ENCODE measurements around the genes OBI1 and SPRY2.

GRCh38 chr13:78102300-78102575, 183.6 kb upstream of the EDNRB start:
- PRO-cap, 8 experiments: no peak in any of the 8 experiments

- PRO-cap, 8 experiments: no peak in any of the 8 experiments
These were observed 539 bp downstream of the POU4F1 start for GRCh38 chr13:78602732-78603294.

GRCh38 chr13:78658970-78659728, at the start of gene OBI1:
TSS of gene OBI1 (minus strand) at chr13:78659155.
- PRO-cap, 8 experiments: peak in 8 of 8 experiments; most common minus-strand start chr13:78659135 (in 7)

GRCh38 chr13:79334311-79335177, 71.5 kb downstream of the RBM26 start:
- PRO-cap, 8 experiments: no peak in any of the 8 experiments

DNA sequence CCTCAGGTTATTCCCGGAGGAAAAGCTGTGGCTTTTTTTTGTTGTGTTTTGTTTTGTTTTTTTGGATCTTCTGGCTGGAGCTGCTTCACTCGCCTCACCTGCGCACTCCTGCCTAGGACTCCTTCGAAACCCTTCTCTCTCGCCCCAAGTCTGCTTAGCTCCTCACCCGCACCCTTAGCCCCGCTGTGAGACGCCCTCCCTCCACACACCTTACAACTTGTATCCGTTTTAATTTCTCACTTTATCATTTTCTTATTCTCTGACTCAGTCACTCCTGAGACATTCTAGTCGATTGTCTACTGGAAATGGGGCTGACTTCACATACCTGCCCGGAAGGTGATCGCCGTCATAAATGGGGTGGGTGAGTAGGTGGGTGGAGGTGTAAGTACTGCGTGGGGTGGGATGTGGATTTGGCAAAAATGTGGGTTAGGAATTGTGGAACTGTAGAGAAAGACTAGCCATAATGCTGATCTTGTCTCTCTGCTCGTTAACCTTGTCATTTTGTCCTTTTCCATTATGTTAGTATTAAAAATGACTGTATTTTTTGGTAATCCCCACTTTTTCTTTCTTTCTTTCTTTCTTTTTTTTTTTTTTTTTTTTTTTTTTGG, 739 bp downstream of the NDFIP2 start:
- PRO-cap, 8 experiments: no peak in any of the 8 experiments

DNA sequence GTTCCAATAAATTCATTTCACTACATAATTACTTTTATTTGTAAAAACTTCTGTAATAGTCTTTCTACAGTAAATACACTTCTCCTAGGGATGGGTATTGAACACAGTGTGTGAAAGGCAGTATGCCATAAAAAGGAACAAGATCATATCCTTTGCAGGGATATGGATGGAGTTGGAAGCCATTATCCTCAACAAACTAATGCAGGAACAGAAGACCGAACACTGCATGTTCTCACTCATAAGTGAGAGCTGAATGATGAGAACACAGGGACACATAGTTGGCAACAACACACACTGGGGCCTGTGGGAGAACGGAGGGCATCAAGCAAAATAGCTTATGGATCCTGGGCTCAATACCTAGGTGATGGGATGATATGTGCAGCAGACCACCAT, 183.0 kb downstream of the NDFIP2 start:
- PRO-cap, 8 experiments: no peak in any of the 8 experiments

- PRO-cap, 8 experiments: no peak in any of the 8 experiments
These were observed 330.6 kb downstream of the SPRY2 start for GRCh38 chr13:80010188-80010818.

DNA sequence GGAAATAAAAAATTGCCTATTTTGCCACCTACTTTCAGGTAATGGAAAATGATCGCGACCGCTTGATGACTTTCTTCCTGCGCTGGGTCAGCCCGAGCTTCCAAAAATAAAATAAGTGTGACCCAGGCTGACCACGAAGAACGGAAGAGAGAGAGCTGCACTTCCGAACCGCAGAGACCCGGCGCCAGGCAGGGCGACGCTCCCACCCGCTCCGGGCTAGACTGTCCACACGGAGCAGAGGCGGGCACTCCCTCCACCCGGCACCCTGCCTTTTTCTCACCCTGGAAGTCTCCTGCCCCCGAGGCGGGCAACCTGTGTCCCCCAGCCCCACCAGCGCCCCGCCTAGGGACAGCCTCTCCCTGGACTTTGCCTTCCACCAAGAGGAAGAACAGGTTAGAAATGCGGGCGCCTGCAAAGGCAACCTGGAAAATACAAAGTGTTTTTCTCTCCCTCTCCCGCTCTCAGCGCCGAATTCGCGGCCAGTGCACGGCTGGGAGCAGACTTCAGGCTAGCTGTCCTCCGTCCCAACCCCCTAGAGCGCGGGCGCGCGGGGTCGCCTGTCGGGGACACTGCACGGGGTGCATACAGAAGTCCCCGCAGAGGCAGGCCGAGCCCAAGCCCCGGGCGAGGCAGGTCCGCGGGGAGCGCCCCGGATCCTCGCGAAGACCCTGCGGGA, 962 bp downstream of the SPRY2 start:
- PRO-cap, 8 experiments: no peak in any of the 8 experiments

DNA sequence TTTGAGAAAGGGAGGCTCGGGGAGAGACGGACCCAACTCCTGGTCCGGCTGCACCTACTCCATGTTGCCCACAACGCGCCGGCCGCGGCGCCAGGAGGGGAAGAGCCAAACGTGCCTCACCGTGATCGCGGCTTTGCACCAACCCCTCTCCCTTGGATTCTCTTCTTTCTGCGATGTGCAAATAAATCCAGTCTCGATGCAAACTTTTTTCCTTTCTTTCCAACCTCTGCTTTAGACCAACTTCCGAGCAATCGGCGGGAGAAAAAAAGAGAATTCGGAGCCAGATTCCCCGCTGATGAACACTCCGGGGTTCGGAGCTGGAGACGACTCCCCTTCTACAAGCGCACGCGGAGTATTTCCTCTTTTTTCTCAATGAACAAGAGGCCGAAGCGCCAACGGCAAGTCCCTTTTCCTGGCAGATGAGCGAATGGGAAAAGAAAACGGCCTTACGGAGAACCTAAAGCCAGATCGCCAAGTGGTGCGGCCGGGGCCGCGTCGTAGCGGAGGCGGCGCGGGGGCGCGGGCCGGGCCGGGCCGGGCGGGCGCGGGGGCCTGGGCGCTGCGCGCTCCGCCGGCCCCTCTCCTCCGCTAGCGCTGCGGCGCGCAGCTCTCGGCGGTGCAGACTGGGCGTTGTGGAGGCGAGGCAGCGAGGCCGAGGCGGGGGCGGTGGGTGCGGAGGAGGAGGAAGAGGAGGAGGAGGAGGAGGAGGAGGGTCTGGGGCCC, at the start of gene SPRY2:
Gene SPRY2 (minus strand): TSS at position 625 of the 723 bp plus-strand sequence.
- PRO-cap, 8 experiments: peak in 7 of 8 experiments; most common plus-strand start position 466 of the sequence (in 6); most common minus-strand start position 625 of the sequence (in 5)

GRCh38 chr13:80486313-80486841, 145.5 kb upstream of the SPRY2 start:
- PRO-cap, 8 experiments: no peak in any of the 8 experiments

GRCh38 chr13:80504521-80504817, 163.5 kb upstream of the SPRY2 start:
- PRO-cap, 8 experiments: no peak in any of the 8 experiments

GRCh38 chr13:80654907-80655317, 314.0 kb upstream of the SPRY2 start:
- PRO-cap, 8 experiments: no peak in any of the 8 experiments

- PRO-cap, 8 experiments: no peak in any of the 8 experiments
These were observed 999.4 kb upstream of the SPRY2 start for GRCh38 chr13:81340159-81340980.

DNA sequence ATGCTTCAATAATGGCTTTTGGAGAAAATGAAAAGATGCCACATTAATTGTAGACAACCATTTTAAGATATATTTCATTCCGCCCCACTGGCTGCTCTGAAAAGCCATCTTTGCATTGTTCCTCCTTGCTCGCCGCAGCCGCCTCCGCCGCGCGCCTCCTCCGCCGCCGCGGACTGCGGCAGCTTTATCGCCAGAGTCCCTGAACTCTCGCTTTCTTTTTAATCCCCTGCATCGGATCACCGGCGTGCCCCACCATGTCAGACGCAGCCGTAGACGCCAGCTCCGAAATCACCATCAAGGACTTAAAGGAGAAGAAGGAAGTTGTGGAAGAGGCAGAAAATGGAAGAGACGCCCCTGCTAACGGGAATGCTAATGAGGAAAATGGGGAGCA, 1348.9 kb upstream of the SPRY2 start:
- PRO-cap, 8 experiments: no peak in any of the 8 experiments

GRCh38 chr13:85205598-85205904, 593.7 kb downstream of the SLITRK6 start:
- PRO-cap, 8 experiments: no peak in any of the 8 experiments

GRCh38 chr13:85363201-85364012, 435.8 kb downstream of the SLITRK6 start:
- PRO-cap, 8 experiments: no peak in any of the 8 experiments

- PRO-cap, 8 experiments: no peak in any of the 8 experiments
These were observed 289.8 kb downstream of the SLITRK6 start for GRCh38 chr13:85509364-85509871.

DNA sequence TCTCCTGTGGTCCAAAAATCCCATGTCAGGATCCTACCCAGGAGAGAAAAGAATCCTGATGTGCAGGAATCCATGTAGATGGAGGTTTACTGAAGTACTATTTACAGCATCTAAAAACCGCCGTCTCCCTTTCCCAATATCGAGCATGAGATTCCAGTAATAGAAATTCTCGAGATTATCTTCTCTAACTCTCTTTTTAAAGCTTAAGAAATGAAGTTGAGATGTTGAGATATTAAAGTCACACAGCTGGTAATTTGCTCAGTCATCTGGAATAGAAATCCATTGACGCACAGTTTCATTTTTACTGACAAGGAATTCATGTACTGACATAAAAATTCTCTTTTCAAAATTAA, 1690.6 kb upstream of the GPC5 start:
- PRO-cap, 8 experiments: no peak in any of the 8 experiments

DNA sequence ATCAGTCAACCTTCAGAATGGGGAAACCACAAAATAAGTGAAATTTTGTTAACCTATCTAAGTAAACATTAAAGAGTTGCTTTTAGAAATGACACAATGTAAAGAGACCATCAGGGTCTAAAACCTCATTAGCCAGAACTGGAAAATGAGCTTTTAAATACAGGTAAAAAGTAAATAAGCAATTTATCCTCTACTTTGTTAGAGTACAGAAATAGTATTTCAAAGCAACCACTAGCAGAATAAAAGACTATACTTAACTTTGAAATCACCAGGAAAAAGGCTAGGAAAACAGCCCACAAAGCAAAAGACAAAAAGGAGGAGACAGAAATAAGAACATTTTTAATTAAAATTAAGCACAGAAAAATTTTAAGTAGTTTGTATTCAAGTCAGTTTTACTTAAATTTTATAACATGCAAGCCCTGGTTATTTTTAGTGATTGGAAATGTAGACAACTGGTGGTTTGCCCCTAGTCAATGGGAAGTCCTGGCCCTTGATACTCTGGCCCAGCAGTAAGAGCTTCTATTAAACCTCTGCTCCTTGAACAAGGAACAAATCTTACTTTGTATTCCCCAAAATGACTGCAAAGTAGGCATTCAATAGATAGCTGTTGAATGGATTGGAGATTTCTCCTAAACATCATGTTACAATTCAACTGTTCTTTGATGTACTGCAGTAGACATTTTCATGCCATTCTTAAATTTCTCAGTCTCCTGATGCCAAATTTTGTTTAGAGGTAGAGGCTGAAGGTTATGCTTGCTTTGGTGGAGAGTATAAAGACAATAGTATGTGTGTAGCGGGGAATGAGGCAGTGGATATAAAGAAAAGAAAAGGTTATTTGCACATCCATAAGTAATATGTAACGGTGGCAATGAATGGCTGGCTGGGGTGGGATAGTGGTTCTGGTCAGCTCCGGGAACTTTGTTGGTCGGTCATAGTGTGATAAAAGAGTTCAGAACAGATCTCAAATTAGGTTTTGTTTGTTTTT, 38.3 kb upstream of the GPC5 start:
- PRO-cap, 8 experiments: no peak in any of the 8 experiments

DNA sequence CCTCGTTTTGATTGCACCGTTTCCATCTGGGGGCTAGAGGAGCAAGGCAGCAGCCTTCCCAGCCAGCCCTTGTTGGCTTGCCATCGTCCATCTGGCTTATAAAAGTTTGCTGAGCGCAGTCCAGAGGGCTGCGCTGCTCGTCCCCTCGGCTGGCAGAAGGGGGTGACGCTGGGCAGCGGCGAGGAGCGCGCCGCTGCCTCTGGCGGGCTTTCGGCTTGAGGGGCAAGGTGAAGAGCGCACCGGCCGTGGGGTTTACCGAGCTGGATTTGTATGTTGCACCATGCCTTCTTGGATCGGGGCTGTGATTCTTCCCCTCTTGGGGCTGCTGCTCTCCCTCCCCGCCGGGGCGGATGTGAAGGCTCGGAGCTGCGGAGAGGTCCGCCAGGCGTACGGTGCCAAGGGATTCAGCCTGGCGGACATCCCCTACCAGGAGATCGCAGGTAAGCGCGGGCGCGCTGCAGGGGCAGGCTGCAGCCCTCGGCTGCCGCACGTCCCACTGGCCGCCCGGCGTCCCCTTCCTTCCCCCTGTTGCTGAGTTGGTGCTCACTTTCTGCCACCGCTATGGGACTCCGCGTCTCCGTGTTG, 662 bp downstream of the GPC6 start:
- PRO-cap, 8 experiments: no peak in any of the 8 experiments